ENCODE measurements around a stretch of chr9.

- PRO-cap = no peak
- RAMPAGE, long total RNA, 2 experiments = no peak in any of the 2 experiments
These were observed 51.1 kb upstream of the CDK5RAP2 start for GRCh38 chr9:120630996-120631574.

DNA sequence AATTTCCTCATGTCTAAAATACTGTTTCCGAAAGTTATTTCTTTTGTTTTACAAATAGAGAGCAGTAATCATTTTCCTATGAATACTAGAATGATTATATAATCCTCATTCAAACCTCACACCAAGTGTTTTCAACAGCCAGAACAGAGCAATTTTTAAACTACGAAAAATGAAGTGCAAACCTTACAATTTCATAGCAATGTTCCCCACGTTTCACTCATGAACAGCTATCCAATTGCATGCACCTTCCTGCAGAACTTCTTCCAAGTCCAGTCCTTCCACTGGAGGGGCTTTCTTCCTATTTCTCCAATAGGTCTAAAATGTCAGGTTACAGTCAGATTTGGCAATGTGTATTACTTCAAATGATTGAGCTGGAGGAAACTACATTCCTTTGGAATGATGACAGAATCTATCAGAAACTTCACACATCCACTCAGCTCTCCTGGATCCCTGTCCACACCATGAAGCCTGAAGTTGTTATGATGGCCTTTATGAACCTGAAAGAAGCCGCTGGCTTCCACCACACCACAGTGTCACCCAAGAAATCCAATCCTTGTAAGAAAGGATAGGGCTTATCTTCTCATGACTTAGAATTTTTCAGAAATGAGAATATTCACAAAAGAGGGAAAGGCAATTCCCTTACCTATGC, 32.3 kb downstream of the FBXW2 start:
- PRO-cap = no peak
- RAMPAGE, long total RNA, 2 experiments = no peak in any of the 2 experiments

GRCh38 chr9:120841840-120842615, 694 bp downstream of the PSMD5 start:
- PRO-cap = unidirectional peak, plus-strand start at chr9:120842508
- RAMPAGE, long total RNA, 2 experiments = no peak in any of the 2 experiments

GRCh38 chr9:120868941-120870023, 7.7 kb downstream of the PHF19 start:
- PRO-cap = bidirectional peak, plus-strand start at chr9:120869098, minus-strand start at chr9:120868874
- RAMPAGE, long total RNA, 2 experiments = no peak in any of the 2 experiments

- PRO-cap = no peak
- RAMPAGE, long total RNA, 2 experiments = no peak in any of the 2 experiments
These were observed 762 bp upstream of the PHF19 start for GRCh38 chr9:120877819-120878080.

- PRO-cap = no peak
- RAMPAGE, long total RNA, 2 experiments = no peak in any of the 2 experiments
These were observed 16.5 kb upstream of the PHF19 start for GRCh38 chr9:120893449-120893940.

DNA sequence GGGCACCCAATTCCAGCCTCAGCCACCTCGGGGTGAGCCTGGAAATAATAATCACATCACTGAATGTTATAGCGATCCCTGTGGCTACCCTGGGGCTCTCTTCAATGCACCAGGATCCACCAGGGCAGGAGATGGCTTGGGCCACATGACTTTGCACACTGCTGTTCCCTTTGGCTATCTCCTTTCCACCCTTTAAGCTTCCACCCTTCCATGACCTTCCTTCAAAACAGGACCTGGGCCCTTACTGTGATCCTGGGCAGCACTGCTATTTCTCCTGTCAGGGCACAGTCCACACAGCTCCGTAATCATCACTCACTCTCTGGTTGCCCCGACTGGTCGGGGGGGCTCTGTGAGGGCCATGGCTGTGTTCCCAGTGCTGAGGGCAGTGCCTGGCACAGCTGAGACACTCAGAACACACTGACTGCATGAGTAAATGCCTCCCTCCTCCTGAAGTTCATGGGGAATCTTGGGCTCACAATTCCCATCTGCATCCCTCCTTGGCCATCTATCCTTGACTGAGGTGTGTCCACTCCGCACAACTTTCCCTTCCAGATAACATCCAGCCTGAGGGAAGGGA, 12.2 kb downstream of the TRAF1 start:
- PRO-cap = unidirectional peak, plus-strand start at position 410 of the sequence
- RAMPAGE, long total RNA, 2 experiments = no peak in any of the 2 experiments

- PRO-cap = no peak
- RAMPAGE, long total RNA, 2 experiments = no peak in any of the 2 experiments
These were observed 9.0 kb downstream of the TRAF1 start for GRCh38 chr9:120917517-120918173.

- PRO-cap = bidirectional peak, plus-strand start at chr9:120935652, minus-strand start at chr9:120935527
- RAMPAGE, long total RNA, 2 experiments = no peak in any of the 2 experiments
These were observed 8.7 kb upstream of the TRAF1 start for GRCh38 chr9:120935265-120935720.

GRCh38 chr9:120942338-120943213, 16.0 kb upstream of the TRAF1 start:
- PRO-cap = no peak
- RAMPAGE, long total RNA, 2 experiments = no peak in any of the 2 experiments

DNA sequence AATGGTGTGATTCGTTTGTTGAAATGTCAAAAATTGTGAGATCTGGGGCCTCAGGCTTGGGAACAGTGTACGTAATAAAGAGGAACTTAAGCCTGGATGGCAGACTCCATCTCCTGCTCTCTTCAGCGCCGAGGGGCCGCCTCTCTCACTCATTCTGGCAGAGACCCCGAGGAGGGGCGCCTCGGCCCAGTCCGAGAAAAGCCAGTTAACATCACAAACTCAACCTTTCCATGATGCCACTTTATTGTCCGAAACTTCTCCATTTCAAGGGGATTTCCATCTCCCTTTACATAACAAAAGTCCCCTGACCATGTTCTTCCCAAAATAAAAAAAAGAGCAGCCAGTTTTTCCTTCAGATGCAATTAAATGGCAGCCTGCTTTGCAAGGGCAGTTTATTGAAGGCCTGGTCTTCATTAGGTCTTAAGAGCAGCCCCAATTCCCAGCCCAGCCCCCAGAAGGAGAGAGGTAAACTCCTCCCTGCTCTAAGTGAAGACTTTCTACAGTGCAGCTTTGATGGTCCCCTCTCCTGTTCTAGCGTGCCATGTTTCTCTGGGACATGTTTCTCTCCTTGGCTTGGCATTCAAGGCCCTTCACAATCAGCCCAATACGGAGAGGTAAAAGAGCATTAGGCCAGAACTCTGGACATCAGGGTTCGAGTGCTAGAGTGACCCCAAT, 19.4 kb upstream of the RAB14 start:
- PRO-cap = no peak
- RAMPAGE, long total RNA, 2 experiments = no peak in any of the 2 experiments

- PRO-cap = no peak
- RAMPAGE, long total RNA, 2 experiments = no peak in any of the 2 experiments
These were observed 27.0 kb upstream of the RAB14 start for GRCh38 chr9:121228608-121229110.

DNA sequence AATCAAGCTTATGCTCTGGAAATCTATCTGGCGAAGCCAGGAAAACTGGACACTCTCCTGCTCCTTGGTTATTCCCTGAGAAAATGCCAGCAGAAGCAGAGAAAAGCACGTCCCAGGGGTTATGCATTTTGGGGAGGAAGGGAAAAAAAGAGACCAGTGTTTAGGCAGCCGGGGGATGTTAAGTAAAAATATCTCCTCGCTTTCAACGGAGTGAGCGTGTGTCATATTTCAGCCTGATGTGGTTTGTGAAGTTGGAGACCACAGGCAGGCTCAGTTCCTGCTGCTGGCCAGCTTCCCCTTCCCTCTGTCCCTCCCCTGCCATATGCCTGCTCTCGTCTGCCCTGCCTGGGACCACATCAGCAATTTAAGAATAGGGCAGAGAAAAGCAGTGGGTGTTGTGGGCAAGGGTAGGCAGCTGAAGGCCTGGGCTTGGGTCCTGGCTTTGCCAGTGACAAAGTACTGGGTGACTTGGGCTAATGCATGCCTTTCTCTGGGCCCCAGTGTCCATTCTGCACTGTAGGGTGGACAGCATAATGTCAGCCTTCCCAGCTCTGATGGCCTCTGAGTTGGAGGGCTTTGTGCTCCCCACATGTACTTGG, 4.0 kb downstream of the GSN start:
- PRO-cap = unidirectional peak, minus-strand start at position 247 of the sequence
- RAMPAGE, long total RNA, 2 experiments = no peak in any of the 2 experiments

DNA sequence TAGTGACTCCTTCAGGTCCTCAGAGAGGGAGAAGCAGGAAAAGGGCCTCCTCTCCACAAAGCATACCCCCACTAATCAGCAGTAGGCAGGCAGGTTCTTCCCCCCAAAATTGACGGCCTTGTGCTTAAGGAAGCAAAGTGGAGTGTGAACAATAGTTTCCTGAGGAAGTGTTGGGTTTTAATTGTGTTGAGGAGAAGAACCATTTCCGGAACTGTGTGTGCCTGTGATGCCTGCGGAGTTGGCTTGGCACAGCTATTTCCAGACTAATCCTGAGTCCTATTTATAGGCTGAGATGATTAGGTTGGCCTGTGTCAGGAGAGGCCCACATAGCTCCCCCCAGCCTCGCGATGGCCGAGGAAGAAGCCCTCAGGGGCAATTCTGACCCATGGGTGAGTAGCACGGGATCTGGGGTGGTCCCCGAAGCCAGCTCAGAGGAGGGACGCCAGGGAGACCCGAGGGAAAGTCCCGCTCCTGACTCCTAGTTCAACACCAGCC, 17.9 kb downstream of the GSN start:
- PRO-cap = bidirectional peak, plus-strand start at position 396 of the sequence, minus-strand start at position 254 of the sequence
- RAMPAGE, long total RNA, 2 experiments = start-site peak on the plus strand in 1 of 2 experiments, centred at position 336 of the sequence, 101 reads per replicate

GRCh38 chr9:121313526-121314094, 45.6 kb downstream of the GSN start:
- PRO-cap = no peak
- RAMPAGE, long total RNA, 2 experiments = start-site peak on the plus strand in 2 of 2 experiments, at chr9:121313932-121314023 at its widest, 201 to 668 reads per replicate

- PRO-cap = no peak
- RAMPAGE, long total RNA, 2 experiments = start-site peak on the plus strand in 2 of 2 experiments, at chr9:121328892-121329308 at its widest, 267 to 1,975 reads per replicate
These were observed 41.1 kb downstream of the STOM start for GRCh38 chr9:121328781-121329614.

GRCh38 chr9:121364043-121364583, 5.9 kb downstream of the STOM start:
- PRO-cap = no peak
- RAMPAGE, long total RNA, 2 experiments = no peak in any of the 2 experiments

GRCh38 chr9:121367046-121368112, 2.7 kb downstream of the STOM start:
- PRO-cap = unidirectional peak, plus-strand start at chr9:121367159; unidirectional peak, plus-strand start at chr9:121367302
- RAMPAGE, long total RNA, 2 experiments = no peak in any of the 2 experiments

- PRO-cap = no peak
- RAMPAGE, long total RNA, 2 experiments = no peak in any of the 2 experiments
These were observed 50.9 kb upstream of the GGTA1 start for GRCh38 chr9:121550411-121551029.

GRCh38 chr9:121619831-121620510, 31.5 kb upstream of the DAB2IP start:
- PRO-cap = bidirectional peak, plus-strand start at chr9:121620326, minus-strand start at chr9:121619992
- RAMPAGE, long total RNA, 2 experiments = no peak in any of the 2 experiments